ENCODE measurements around a stretch of chr11.

DNA sequence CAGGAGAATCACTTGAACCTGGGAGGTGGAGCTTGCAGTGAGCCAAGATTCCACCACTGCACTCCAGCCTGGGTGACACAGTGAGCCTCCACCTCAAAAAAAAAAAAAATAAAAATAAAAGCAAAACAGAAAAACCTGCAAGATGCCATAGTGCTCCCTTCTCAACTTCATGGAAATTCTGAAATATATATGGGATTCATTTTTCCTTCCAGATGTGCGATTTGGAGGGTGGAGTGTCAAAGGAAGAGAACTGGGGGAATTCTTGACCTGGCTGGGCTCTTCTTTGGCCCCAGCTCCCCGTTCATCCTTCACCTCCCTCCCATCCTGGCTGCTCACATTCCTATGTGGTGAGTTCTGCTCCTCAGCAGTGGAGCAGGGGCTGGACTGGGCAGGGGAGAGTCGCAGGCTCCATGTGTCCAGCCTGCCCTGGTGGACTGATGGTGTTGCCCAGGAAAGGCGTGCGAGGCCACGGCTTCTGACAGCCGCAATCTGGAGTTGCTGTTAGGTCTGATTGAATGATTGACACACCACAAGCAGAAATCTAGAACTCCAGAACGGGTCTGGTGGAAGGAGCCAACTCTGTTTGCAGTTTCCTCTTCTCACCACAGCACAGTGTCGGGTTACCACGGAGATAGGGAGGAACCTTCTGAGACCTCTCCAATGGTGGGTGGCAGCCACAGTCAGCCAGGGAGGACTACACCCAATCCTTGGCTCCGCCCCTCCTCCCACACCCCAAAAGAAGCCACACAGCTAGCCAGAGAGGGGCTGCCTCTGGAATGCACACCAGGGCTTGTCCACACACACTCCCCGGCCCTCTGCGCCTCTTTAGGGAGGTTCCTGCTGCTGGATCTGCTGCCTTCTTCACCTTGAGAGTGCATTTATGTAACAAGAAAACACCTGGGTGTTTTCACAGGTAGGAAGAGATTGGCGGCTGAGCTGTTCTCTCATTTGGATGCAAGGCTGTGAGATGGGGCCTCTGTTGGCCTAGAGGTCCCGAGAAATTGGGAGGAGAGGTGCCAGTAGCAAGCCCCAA lies 56.6 kb upstream of the CD44 start:
- CAGE, long polyA plus RNA, result no peak
- RRBS, result no CpG with 5 or more reads among the region's 15 CpGs

- CAGE, long polyA plus RNA, result no peak
- RRBS, result no CpG with 5 or more reads among the region's 14 CpGs
Observed at GRCh38 chr11:35083110-35084412, 55.4 kb upstream of the CD44 start.

GRCh38 chr11:35140651-35141544 lies 1.9 kb downstream of the CD44 start:
- CAGE, long polyA plus RNA, result no peak
- RRBS, result no CpG with 5 or more reads among the region's 4 CpGs

DNA sequence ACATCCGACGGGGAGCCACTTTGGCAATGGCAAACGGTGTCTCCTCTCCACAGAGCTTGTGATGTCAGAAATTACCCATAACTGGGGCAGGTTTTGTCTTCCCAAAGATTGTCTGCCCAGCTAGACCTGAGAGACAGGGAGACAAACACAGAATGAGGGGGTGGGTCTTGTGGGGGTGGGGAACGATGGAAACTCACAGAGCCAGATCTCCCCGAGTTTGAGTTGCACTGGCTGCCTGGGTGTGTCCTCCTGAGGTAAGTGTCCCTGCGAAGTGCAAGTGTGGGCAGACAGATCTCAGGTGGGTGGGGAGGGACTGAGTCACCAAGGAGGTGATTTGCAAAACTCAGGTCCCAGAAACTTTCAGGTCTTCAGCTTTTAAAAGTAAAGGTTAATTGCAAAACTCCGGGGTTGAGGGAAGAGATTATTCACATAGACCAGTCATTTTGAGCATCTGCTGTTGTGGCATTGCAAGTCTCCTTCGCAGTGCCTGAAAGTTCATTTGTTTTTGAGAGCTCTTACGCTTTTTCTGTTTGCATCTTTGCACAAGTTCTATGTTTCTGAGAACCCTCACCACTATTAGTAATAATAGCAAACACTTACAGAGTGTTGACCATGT lies 7.0 kb downstream of the CD44 start:
- CAGE, long polyA plus RNA, result no peak
- RRBS, result no CpG with 5 or more reads among the region's 9 CpGs

- CAGE, long polyA plus RNA, result no peak
- RRBS, result no CpG with 5 or more reads among the region's 3 CpGs
Observed at GRCh38 chr11:35156150-35156752, 17.3 kb downstream of the CD44 start.

GRCh38 chr11:35334225-35334837 lies 85.0 kb downstream of the SLC1A2 start:
- CAGE, long polyA plus RNA, result no peak
- RRBS, result no CpG with 5 or more reads among the region's 4 CpGs

- CAGE, long polyA plus RNA, result no peak
- RRBS, result no CpG with 5 or more reads among the region's 3 CpGs
Observed at GRCh38 chr11:35340085-35340581, 79.2 kb downstream of the SLC1A2 start.

DNA sequence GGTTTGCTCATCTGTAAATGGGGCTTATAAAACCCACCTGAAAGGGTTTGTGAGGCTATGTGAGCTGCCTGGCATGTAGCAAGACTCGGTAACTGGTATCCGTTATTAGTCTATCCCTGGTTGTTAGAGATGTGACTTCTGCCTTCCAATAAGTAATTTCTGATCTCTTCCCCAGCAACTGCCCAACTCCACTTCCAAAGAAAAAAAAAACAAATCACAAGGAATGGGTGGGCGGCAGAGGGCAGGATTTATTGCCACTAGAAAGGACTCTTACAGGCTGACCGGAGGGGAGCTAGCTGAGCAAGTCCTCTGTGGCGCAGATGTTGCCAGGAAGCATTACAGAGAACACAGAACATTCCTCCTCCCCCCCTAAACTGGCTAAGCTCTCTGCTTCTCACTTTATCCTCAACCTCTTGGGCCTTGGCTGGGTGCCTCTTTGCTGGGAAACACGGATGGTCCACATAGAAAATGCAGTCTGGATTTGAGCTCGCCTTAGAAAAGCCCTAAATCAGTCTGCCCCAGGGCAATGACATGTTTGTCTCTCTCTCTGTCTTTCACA lies 12.6 kb upstream of the FJX1 start:
- CAGE, long polyA plus RNA, result no peak
- RRBS, result no CpG with 5 or more reads among the region's 7 CpGs

- CAGE, long polyA plus RNA, result no peak
- RRBS, result 1% methylated on average over 23 of the region's 50 CpGs
Observed at GRCh38 chr11:35619509-35620000, 1.3 kb downstream of the FJX1 start.

DNA sequence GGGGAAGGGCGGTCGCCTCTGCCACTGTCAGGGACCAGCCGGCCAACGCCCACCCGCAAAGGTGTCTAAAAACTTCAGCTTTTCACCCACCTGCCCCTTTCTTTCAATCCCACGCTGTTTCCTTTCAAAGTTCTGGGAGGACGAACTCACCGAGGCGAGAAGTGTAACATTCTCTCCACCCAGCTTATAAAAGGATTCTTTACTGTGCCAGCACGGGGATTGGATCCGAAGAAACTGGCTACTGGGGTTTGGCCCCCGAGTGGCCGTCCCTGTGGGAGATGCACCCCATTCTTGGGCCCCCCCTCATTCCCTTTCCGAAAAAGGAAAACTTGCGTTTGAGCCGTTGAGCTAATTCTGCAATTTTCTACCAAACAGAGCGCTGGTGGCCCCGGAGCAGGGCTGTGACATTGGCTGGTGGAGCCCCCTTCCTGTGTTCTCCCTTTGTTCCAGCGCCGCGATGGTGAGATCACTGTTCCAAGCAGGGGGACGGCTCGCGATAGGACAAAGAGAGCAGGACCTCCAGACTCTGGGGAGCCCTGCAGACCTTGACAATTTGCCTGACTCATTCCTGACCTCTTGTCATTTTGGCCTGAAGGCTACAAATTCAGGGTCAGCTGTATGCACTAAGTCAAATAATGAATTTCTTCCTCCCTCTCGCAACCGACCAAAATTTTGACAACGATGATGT lies 1.9 kb downstream of the FJX1 start:
- CAGE, long polyA plus RNA, result no peak
- RRBS, result 1% methylated on average over 3 of the region's 27 CpGs

GRCh38 chr11:35661812-35662302 lies 718 bp upstream of the TRIM44 start:
- CAGE, long polyA plus RNA, result no peak
- RRBS, result no CpG with 5 or more reads among the region's 10 CpGs

DNA sequence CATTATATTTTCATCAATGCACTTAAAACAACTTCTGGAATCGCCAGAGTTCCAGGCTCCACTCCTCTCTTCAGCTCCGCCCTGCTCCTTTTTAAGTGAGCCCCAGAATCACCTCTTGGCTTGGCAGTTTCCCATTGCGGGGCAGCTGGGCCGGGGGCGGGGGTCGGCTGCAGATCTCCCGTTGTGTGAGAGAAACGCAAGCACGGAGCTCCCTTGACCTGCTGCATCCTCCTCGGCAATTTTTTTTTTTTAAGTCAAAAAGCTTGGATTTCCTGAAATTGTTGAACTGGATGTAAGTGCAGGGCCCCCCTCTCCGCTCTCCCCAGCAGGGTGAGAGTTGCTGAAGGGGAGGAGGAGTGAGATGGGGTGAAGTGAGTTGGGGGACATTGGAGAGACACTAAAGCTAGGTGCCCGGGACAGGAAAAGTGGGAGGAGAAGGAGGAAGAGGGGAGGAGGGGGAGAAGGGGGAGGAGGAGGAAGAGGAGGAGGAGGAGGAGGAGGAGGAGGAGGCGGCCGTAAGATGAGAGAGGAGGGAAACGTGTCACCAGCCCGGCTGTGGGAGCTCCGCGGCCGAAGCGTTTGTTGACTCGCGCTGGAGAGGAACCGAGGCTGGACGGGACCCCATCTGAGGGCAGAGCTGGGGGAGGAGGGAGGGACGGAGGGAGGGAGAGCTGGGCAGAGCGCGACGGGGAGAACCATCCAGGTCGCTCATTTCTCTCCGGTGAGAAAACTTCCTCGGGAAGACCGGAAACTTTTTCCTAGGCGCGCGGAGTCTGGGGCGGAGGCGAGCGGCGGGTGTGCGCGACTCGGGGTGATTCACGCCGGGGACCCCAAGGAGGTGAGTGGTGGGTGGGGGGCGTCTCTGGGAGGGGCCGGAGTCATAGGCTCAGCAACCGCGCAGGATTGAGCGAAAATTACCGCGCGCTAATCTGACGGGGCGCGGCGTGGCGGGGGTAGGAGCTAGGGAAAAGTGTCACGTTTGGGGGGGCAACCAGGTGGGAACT lies 80.1 kb downstream of the PRR5L start:
- CAGE, long polyA plus RNA, result no peak
- RRBS, result 1% methylated on average over 14 of the region's 58 CpGs

GRCh38 chr11:36458122-36458625 lies 51.9 kb downstream of the TRAF6 start:
- CAGE, long polyA plus RNA, result no peak
- RRBS, result no CpG with 5 or more reads among the region's 7 CpGs

- CAGE, long polyA plus RNA, result no peak
- RRBS, result no CpG with 5 or more reads among the region's 16 CpGs
Observed at GRCh38 chr11:43351408-43351817, 7.3 kb upstream of the TTC17 start.

DNA sequence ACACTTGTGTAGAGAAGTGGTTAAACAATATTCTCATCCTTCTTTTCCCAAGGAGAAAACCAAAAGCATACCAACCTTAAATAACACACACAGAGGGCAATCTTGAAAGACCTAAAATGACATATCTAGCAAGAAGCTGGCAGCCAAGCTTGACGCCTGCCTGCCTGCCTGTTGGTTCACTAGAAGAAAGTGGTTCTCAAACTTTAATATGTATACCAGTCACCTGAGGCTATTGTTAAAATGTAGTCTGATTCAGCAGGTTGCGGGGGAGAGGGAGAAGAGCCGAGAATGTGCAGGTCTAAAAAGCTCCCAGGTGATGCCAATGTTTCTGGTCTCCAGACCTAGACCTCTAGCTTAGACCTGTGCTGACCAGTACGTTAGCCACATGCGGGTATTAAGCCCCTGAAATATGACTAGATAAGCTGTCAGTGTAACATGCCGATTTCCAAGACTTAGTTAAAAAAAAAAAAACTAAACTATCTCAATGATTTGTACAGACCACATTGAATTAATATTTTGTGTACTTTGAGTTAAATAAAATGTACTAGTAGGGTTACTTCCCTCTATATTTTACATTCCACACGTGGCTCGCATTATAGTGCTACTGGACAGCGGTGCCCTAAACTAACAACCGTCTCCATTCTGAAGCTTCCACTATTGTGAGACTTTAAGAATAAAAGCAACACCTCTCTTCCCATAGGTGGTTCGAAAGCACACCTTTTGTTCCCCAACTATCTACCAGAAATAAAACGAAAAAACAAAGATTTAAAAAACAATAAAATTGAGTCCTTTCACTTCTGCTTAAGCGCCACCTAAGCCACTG lies 654 bp upstream of the TTC17 start:
- CAGE, long polyA plus RNA, result no peak
- RRBS, result no CpG with 5 or more reads among the region's 13 CpGs

- CAGE, long polyA plus RNA, result no peak
- RRBS, result 15% methylated on average over 6 of the region's 52 CpGs
Observed at GRCh38 chr11:43359114-43360112, 693 bp downstream of the TTC17 start.

DNA sequence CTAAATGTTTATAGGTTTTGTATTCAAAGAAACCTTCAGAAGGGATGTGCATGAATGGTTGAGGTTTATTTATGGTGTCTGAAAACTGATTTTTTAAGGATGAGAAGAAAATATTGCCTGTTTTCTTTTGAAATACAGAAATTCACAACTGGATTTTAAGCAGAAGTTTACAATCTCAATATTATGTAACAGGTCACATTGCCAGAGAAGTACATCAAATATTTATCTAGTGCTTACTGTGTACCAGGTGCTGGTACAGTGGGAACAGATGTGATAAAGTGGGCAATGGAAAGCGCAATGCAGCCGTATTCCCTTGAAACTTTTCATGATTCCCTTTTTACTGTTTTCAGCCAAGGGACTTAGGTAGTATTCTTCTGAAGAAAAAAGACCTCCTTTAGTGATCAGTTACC lies 49.5 kb downstream of the TTC17 start:
- CAGE, long polyA plus RNA, result no peak
- RRBS, result no CpG with 5 or more reads among the region's 2 CpGs

GRCh38 chr11:43435877-43436386 lies 77.2 kb downstream of the TTC17 start:
- CAGE, long polyA plus RNA, result no peak
- RRBS, result no CpG with 5 or more reads among the region's 3 CpGs

DNA sequence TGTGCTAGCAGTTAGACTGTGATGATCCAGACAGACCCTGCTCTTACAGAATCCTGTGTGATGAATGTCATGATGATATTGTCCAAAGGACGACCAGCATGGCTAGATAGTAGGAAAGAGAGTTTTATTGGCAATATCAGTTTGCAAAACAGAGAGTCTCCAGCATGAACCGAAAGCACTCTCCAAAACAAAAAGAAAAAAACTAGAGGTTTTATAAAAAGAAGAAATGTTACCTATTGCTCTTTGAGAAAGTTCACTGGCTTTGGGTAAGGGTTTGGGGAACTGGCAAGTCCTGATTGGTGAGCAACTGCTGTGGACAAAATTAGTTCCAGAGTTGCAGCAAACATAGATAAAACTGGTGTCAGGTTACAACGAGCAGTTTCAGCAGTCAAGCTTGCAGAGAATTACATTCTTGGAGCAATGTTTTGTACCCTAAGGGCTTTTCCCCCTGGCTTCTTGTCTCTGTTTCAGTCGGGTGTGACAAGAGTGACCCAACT lies 58.2 kb downstream of the HSD17B12 start:
- CAGE, long polyA plus RNA, result no peak
- RRBS, result no CpG with 5 or more reads among the region's 4 CpGs

DNA sequence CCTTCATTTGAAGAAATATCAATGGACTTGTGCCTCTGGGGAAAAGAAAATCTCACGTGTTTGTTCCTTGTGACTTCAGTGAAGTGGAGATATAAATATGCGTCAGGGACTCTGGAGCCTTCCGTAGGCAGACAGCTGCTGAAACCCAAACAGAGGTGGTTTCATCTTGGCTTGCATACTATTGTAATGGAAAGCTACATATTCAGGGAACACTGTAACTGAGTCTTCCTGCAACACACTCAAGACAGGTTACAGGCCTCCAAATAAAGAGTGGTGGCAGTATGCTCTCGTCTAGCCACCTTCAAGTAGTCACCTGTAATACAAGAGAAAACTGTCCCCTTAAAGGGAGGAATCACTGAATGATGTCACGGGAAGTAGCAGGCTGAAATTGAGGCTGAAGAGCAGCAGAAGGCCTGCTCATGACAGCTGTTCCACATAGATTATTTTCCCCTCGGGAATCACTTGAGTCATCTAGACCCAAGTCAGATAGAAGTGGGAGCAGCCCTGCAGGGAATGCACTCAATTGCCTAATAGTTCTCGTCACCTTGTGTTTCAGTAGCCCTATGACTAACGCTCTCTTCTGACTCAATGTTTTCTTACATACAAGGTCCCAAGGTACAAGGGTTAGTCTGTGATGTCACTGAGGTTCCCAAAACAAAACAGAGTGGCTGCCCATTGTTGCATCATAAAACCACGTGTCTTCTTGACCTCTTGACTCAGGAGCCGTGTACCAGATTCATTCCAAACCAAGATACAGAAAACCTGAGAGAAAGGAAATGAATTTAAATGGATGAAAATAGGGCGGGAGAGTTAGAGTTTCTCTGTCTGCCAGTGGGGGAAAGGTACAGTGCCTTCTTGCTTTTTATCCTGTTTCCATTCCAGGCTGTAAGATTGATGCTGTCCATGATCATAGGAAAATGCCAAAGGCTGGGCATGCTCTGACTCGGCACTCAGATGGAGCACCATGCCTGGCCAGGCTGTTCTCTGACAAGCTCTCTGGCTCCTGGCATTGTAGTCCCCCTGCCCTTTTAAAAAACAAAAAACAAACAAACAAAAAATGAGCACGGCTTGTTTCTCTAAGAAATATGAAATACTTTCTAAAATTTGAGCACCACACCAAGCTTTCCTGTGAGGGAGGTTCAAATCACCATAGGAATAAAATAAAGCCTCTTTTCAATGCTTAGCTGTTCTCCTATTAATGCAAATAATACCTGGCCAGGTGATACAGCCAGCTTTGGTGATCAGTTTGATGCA lies 21.7 kb upstream of the C11orf96 start:
- CAGE, long polyA plus RNA, result no peak
- RRBS, result no CpG with 5 or more reads among the region's 13 CpGs

All from AG04450 (cell line).